ENCODE data around the genes PELP1 and WSCD1.

GRCh38 chr17:4269652-4270610 is 6.2 kb upstream of the ANKFY1 start:
- PRO-cap: no peak

GRCh38 chr17:4296380-4297009 is 32.7 kb upstream of the ANKFY1 start:
- PRO-cap: no peak

DNA sequence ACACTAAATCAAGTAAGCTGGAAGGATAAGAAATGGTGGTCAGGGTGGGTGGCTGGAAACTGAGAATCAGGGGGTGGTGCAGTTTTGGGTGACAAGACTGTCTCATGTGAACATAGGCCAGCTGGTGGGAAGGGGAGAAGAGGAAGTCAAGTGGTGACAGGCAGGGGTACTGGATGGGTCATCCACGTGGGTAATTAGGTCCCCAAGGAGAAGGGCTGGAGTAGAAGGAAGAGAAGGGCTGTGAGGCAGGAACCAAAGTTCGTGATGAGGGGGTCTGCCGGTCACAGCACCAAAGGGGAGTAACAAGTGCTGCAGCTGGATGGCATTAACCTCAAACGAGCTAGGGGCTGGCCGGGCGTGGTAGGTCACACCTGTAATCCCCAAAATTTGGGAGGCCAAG is 9.1 kb upstream of the UBE2G1 start:
- PRO-cap: no peak

DNA sequence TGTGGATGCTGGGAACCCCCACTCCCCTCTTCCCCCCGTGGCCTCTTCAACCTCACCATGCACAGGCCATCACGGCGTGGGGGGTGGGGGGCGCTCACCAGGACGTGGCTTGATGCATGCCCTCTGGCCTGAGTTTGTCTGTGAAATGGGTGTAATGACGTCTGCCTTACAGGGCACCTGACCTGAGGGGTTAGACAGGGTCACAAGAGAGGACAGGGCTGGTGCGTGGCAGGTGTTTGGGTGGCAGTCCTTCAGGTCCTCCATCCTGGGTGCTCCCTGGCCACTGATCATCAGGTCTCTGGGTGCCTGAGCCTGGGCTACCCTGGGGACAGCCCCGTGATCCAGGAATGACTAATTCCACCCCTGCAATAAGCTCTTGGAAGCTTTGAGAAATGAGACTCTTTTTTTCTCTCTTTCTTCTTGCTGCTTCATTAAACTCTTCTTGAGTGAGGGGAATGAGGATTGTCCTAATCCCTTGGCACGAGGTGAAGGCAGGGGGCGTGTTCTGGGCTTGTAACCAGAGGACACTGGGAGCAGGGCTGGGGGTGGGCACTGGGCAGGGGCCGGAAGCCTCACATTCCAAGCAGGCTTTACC is 21.5 kb upstream of the SPNS2 start:
- PRO-cap: no peak

DNA sequence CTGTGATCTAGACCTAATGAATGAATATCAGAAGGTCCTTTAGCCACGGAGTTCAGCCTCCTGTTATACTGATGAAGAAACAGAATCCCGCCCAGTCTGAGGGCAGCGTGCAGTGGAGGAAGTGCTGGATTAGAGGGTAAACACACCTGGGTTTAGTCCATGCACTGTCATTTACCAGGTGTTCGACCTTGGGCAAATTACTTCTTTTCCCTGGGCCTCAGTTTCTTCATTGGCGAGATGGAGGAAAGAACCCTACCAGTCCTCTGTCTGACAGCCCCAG is 2.3 kb upstream of the SPNS2 start:
- PRO-cap: no peak

DNA sequence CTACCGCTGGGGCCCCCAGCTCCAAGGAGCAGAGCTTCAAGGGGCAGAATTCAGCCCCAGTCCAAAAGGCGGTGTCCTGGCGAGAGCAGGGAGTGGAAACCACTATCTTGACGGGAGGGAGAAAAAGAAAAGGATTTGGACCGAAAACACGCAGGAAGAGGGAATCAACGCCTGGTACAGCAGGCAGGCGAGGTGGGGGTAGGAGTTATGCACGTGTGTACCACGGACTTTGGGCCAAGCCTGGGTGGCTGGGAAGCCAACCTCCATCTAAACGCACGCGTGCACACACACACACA is 252 bp upstream of the ALOX15 start:
- PRO-cap: no peak

GRCh38 chr17:4703621-4704519 is at the start of gene PELP1:
TSS of gene PELP1 (minus strand) at chr17:4704137.
- PRO-cap: bidirectional peak, plus-strand start at chr17:4704260, minus-strand start at chr17:4704129

DNA sequence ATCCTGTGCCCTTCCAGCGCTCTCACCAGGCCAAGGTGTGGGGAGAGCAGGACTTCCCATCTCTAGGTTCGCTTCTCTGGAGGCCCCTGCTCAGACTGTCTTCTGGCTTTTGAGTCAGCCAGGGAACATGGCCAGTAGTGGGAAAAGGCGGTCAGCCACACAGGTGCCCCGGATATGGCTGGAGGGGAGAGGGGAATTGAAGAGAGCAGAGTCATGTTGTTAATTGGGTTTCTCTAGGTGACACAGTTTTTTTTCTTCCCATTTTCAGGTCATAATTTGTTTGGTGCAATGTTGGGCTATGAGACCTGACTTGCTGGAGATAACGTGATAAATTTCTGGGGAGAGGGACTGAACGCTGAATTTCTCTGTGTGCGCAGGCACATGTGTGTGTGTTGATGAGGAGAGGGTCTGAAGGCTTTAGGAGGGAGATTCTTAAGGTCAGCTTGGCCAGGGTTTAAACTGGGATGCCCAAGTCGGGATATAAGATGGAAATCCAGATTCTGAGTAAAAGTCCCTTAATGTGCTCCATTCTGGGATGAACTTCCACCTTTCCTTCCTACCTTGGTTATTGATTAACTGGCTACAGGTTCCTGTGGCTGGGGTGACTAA is 1.7 kb downstream of the MINK1 start:
- PRO-cap: no peak

DNA sequence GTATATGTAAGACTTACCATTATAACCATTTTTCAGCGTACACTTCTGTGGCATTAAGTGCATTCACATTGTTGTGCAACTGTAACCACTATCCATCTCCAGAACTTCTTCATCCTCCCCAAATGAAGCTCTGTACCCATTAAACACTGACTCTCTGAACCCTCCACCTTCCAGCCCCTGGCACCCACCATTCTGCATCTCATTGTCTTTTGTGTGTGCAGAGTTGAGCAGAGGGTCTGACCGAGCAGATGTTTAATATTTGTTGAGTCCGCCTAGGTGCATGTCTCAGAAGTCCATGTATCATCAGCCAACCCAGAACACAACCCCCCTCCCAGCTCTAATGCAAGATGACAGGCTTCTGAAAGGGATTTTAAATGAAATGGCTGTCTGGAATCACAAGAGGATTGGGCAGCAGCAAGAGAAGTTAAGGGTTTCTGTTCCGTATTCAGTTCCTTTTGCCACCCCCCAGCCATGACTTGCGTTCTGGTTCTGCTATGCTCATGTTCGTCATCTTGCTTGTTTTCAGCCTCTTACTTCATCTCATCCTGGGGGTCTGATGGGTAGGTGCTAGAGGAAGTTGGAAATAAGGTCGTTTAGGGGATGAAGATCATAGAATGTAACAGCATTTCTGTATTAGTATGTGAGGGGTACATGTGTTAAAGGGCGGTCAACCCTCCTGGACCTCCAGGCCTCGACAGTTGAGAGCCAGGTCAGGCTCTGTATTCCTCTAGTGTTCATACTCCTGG is 11.9 kb downstream of the MINK1 start:
- PRO-cap: no peak

DNA sequence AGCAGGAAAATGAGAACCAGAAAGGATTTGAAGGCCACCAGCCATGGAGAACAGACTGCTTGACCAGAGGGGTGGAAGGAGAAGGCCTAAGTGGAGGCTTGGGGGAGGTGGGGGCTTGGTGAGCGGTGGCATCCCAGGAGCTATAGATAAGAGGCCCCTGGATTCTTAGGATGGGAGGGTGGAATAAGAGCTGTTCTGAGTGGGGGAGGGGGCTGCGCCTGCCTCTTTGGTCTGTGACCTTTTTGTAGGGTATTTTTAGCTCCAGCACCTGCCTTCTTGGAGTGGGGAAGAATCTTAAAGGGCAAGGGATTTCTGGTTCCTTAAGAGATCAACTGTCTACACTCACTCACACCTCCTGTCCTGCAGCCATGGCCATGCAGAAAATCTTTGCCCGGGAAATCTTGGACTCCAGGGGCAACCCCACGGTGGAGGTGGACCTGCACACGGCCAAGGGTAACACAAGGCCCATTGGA is 579 bp downstream of the ENO3 start:
- PRO-cap: no peak

DNA sequence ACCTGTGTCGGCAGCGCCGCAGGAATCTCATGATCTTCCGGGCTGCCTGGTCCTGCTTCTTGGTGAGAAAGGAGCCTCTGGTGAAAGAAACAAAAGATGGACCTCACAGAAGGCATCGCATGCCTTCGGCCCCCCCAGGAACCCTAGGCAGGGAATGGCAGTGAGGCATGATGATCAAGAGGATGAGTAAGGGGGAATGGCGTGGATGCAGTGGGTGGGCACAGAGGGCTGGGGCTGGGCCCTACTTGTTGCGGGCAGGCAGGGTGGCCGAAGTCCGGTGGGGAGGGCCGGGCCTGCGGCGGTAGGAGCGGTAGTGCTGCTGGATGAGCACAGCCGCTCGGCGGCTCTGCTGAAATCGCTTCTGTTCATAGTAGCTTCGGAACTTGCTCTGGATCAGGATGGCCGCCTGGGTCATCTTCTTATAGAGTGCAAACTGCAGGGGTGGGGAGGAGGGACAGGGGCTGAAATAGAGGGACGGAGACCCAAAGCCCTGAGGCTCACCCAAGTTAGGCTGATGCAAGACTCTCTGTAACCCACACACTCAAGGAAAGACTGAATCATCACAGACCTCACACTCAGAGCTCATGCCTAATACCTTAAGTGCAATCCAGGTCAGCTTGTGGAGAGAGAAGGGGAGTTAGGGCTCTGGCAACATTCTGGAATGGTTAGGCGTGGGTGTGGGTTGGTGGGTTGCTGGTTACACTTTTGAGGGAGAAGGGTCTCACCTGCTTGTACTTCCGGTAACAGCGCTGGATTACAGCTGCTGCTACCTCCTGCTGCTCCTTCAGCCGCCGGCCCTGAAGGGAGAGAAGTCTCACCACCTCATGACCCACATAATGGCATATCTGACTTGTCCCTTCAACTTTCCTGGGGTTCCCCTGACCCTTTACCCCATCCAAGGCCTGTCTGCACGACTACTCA is 1.5 kb upstream of the SPAG7 start:
- PRO-cap: no peak

- PRO-cap: no peak
Observed at GRCh38 chr17:4973811-4974588, 6.4 kb upstream of the SPAG7 start.

GRCh38 chr17:5254882-5255515 is 20.3 kb upstream of the SCIMP start:
- PRO-cap: no peak

- PRO-cap: no peak
Observed at GRCh38 chr17:5283983-5284403, 1.9 kb downstream of the RABEP1 start.

DNA sequence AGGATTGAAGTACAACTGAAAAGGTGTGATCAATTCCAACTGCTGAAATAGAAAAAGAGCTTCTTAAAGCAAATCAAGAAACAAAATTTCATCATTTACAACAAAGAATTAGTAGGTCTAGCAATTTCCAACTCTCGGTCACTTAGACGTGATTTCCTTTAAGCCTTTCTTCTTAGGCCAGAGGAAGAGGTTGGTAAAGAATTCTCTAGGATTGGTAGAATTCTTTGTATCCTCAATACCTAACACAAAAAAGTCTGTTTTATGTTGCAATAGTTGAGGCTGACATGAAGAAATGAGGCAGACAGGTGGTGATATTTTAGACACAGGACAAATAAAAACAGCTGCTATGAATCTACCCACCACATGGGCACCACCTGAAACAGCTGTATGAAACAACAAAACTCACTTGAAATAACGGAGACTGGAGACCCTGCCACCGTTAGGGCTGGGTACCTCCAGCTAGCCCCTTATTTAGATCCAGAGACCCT is 759 bp downstream of the DERL2 start:
- PRO-cap: no peak

DNA sequence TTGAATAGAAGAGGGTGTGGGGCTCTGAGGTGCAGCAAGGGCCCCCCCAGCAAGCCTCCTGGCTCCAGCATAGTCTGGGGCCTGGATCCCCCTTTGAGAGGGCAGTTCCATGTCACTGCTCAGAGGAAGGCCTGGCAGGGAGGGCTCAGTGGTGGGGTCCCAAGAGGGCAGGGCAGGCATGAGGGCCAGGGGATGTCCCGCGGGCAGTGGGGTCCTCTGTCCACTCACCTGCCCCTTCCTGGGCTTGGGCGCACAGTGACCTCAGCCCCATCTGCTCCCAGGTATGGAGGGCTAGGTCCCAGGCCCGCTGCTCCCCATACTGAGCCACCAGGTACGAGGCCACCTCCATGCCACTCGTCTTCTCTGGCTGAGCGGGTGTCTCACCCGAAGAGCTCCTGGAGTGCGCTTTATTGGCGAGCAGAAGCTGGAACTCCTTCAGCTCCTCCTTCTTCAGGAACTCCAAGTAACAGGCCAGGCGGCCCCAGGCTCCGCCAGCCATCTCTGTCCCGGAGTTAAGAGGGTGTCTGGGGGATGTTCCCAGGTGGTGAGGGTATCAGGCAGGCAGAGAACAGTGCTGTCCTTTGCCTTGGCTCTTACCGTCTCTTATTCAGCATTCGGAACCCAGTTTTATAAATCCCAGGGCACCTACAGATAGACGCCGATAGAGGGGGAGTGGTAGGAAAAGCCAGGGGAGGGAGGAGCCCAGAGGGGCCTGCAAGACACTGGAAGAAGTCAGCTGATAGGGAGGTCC is 675 bp downstream of the NLRP1 start:
- PRO-cap: no peak

DNA sequence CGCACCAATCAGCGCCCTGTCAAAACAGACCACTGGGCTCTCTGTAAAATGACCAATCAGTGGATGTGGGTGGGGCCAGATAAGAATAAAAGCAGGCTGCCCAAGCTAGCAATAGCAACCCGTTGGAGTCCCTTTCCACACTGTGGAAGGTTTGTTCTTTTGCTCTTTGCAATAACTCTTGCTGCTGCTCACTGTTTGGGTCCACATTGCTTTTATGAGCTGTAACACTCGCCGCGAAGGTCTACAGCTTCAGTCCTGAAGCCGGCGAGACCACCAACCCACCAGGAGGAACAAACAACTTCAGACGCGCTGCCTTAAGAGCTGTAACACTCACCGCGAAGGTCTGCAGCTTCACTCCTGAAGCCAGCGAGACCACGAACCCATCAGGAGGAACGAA is 187.8 kb upstream of the NLRP1 start:
- PRO-cap: no peak

GRCh38 chr17:5909708-5910154 is 160.4 kb upstream of the WSCD1 start:
- PRO-cap: no peak

DNA sequence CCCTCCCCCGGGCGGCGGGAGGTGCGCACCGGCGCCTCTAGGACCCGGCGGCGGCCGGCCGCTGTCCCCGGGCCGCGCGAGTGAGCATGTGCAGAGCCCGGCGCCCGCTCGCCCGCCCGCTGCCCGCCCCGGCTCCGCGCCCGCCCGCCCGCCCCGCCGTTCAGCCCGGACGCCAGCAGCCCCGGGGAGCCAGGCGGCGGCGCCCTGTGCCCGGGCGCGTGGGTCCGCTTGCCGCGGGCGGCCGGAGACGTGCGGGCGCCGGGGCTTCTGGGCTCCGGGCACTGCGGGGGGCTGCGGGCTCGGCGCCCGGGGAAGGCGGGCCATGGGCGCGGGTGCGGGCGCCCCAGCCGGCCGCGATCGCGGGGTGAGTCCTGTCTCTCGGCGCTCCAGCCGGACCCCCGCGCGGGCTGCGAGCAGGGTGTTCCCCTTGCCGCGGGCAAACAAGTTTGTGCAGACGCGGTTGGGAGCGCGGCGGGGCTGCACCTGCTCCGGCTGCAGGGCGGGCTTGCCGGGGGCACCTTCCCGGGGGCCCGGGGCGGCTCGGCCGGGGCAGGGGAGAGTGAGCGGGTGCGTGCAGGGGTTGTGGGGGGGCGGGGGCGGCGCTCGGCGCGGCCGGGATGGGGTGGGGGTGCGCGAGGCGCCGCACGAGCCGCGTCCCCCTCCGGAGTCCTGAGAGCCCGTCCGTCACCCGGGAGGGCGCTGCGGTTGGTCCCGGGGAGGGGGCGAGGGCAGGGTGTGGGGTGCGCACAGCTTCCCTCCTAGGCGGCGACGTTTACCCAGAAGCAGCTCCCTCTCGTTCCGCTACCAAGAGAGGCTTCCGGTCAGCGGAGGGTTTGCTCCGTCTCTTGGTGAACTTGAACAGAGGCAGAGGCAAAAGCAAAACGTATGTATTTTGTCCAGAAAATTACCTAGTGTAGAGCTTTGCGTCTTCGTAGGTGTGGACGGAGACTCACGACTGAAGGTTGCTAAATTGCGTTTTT is at the start of gene WSCD1:
TSS of gene WSCD1 (plus strand) at position 91 of the 980 bp plus-strand sequence.
- PRO-cap: no peak

DNA sequence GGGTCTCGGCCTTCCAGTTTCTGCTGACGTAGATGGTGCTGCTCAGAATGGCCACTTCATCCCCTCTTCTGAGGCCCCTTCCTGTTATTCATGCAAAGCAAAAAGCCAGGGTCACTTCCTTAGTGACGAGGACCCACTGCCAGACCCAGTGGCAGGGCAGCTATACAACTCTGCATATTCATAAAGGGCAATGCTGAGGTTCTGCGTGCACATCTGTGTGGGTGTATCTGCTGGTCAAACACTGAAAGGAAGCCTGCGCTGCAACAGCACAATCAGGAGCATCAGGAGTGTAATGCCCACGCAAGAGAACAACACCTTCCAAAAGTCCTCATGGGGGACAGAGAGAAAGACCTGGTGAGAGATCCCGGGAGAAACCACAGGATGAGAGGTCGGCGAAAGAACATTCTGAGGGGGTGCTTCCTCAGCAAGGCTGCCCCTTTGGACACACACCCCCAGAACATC is 109.0 kb downstream of the WSCD1 start:
- PRO-cap: no peak